Measurements from ENCODE around the gene CKAP5.

GRCh38 chr11:45080059-45080615 is 66.3 kb upstream of the PRDM11 start:
- PRO-cap = no peak

DNA sequence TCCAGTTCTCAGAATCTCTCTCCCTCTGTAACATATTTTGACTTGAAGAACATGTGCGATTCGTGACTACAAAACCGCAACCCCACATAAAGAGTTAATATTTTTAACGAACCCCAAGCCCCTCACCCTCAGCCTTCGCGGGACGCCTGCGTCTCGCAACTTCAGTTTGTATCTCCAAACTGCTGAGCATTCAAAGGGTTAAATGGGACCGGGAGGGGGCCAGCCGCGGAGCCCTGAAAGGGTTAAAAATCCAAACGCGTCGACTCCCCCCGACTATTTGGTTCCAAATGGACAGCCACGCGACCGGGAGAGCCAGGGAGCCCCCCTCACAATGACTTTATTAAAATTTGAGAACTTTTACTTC is 460 bp upstream of the PRDM11 start:
- PRO-cap = no peak

DNA sequence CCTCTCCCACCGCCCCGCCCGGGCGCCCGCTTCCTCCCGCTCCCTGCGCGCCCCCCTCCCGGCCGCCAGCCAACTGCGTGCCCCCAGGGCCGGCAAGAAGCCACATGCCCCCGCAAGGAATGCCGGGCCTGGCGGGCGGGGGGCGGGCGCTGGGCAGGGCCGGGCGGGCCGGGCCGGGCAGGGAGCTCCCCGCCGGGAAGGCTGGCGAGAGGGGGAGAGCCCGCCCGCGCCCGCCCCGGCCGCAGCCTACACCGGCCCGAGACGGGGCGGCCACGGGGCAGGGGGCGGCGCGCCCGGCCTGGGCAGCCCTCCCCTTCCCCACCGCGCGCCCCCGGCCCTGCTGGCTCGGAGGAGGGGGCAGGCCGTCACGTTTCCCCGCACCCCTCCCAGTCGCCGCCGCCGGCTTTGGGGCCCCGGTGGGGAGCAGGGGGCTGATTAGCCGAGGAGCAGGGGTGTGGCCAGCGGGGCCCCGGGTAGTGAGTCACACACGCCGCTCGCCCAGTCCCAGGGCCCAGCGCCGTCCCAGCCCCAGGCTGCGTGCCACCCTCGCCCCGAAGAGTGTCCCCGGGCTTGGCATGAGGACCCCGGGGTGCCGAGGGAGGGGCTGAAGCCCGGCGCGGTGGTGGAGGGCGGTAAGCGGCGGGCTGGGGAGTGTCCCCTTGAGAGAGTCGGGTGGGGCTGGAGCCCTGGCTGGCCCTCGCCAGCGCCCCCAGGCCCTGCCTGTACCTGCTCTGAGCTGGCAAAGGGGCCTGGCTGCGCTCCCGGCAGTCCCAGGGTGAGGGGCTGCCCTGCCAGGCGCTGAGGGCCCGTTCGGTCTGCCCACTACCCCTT is 34.3 kb downstream of the PRDM11 start:
- PRO-cap = bidirectional peak, plus-strand start at position 156 of the sequence, minus-strand start at position 75 of the sequence; bidirectional peak, plus-strand start at position 173 of the sequence, minus-strand start at position 248 of the sequence; bidirectional peak, plus-strand start at position 501 of the sequence, minus-strand start at position 407 of the sequence

- PRO-cap = no peak
Measured at GRCh38 chr11:45355288-45355843, 69.2 kb upstream of the SYT13 start.

GRCh38 chr11:45374607-45375429 is 88.7 kb upstream of the SYT13 start:
- PRO-cap = unidirectional peak, plus-strand start at chr11:45374900

- PRO-cap = no peak
Measured at GRCh38 chr11:45665893-45666257, 453 bp upstream of the CHST1 start.

- PRO-cap = no peak
Measured at GRCh38 chr11:45805556-45806309, 784 bp downstream of the SLC35C1 start.

GRCh38 chr11:45823366-45824396 is 18.7 kb downstream of the SLC35C1 start:
- PRO-cap = no peak

DNA sequence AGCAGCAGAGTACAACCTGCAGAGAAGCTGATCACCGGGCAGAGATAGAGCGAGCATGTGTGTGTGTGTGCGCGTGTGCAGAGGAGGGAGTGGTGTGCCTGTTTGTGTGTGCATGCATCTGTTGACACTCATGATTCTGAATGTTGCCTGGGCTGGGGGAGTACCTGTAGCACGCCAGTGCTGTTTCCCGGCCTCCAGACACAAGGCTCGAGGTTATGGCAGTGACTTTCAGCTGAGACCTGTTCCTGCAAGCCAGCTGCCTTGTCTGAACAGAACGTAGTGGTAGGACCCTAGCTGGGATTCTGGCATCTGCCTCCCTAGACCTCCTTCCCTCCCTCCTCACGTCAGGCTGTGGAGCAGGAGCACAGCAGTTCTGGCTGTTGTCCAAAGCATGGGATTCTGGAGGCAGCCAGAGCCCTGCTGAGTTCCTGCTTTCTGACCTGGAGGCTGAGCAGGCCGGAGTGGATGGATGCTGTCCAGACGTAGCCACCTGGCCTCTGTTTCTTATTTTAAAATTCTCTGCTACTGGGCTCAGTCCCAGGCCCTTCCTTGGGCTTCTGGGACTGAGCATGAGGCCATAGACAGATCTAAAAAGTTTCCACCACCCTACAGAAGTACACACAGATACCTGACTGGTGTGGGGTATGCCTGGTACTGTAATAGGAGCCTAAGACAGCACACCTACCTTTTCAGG is 4.3 kb upstream of the MAPK8IP1 start:
- PRO-cap = no peak

DNA sequence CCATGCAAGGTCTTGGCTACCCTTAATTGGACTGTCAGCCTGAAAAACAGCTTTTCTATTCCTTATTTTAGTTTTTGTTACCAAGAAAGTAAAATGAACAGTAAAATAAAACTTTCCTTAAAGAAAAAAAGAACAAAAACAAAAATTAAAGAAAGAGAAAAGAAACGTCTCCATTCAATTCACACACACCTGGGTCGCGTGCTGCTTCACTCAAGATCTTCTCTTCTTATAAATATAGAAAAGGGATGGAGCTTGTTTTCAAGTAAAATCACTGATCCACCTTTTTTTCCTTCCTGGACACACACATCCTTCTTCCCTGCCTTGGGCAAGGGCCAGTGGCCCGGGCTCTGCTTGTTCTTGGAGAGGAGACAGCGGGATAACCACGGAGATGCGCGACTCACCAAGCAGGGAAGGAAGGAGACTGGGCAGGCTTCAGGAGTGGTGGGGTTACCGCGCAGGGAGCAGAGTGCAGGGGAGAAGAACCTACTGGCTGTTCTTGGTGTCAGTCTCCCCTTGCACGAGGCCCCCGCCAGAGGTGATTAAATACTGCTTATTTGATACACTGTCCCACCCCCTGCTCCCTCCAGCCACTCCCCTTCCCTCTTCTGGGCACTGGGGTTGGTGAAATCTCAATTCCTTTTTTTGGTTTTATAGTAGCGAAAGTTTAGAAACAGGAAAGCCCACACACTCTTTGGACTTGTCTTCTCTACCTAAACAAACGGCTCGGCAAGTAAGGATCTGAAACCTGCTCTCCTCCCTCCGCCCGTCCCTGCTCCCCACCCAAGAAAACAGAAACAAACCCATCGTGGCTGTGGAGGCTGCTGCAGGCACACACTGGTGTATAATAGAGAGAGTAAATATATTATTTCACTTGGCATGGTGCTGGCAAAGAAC is 10.6 kb downstream of the LARGE2 start:
- PRO-cap = no peak

GRCh38 chr11:46299062-46299500 is 21.6 kb downstream of the CREB3L1 start:
- PRO-cap = no peak

- PRO-cap = bidirectional peak, plus-strand start at chr11:46361564, minus-strand start at chr11:46361463
Measured at GRCh38 chr11:46361256-46362044, 14.2 kb downstream of the DGKZ start.

GRCh38 chr11:46397331-46397985 is 5.9 kb upstream of the CHRM4 start:
- PRO-cap = no peak

DNA sequence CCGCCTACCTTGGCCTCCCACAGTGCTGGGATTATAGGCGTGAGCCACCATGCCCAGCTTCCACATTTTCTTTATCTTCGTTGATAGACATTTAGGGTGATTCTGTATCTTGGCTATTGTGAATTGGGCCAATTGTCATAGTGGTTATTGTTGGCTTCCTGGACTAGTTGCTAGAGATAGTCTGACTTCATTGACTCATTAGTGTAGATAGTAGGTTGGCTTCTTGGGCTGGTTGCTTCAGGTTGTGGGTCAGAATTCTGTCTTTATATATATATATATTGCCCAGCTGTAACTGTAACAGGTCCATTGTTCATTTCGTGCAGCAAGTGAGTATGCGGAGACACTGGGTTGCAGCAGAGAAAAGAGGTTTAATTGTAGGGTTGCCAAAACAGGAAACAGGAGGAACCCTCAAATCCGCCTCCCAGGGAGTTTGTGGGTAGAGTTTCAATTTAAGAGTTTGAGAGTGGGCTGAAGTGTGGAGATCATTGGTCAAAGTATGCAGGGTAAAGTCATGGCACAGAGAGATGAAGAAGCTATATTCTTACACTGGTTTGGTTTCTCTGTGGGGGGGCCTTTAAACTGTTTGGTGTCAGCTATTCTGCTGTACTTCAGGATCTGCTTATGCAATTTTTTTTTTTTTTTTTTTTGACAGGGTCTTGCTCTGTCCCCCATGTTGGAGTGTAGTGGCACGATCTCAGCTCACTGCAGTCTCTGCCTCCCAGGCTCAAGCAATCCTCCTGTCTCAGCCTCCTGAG is 22.1 kb downstream of the ATG13 start:
- PRO-cap = no peak

GRCh38 chr11:46642969-46643339 is 25.6 kb downstream of the ATG13 start:
- PRO-cap = no peak

DNA sequence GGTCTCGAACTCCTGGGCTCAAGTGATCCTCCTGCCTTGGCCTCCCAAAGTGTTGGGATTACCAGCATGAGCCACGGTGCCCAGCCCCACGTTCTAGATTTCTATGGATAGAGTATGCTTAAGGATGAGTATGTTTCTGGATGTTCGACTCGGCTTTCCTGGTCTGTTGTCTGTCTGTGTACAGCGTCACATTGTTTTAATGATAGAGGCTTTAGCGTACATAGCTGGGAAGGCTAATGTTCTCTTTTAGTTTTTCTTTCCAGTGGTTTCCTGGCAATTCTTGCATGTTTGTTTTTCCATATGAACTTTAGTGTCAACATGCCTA is 17.5 kb downstream of the F2 start:
- PRO-cap = no peak

DNA sequence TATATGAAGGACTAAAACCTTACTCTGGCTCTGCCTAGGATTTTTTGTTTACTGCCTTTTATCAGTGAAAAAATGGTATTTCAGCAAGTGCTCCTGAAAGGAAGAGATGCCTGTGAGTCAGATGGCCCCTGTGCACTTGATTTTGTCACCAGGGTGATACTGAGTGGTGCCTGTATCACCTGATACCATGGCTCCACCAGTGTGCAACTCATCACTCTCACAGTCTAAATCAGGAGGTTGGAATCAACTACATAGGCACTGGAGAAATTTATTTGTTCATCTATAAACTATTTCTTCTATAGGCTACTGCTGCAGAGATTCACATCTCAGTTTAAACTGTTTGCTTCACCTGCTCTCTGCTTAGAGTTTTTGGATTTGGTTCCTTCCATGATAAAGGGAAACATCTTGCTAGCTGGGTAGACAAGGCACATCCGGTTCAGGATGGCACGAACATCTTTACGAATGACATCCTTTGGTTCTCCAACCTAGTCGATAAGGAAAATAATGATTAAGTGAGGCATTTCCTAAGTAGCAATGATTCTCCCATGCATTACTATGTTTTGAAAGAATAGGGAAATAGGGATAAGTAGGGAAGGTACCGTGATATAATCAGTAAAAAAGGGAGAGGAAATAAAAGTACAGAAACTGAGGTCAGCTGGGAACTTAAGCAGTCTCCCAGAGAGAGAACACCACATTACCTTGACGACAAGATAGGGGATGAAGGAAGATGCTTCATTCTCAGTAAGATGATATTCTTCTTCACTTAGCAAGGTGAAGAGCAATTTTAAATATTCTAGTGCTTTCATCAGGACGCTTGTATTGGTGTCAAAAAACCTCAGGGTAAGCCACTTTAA is 43.5 kb downstream of the F2 start:
- PRO-cap = no peak

DNA sequence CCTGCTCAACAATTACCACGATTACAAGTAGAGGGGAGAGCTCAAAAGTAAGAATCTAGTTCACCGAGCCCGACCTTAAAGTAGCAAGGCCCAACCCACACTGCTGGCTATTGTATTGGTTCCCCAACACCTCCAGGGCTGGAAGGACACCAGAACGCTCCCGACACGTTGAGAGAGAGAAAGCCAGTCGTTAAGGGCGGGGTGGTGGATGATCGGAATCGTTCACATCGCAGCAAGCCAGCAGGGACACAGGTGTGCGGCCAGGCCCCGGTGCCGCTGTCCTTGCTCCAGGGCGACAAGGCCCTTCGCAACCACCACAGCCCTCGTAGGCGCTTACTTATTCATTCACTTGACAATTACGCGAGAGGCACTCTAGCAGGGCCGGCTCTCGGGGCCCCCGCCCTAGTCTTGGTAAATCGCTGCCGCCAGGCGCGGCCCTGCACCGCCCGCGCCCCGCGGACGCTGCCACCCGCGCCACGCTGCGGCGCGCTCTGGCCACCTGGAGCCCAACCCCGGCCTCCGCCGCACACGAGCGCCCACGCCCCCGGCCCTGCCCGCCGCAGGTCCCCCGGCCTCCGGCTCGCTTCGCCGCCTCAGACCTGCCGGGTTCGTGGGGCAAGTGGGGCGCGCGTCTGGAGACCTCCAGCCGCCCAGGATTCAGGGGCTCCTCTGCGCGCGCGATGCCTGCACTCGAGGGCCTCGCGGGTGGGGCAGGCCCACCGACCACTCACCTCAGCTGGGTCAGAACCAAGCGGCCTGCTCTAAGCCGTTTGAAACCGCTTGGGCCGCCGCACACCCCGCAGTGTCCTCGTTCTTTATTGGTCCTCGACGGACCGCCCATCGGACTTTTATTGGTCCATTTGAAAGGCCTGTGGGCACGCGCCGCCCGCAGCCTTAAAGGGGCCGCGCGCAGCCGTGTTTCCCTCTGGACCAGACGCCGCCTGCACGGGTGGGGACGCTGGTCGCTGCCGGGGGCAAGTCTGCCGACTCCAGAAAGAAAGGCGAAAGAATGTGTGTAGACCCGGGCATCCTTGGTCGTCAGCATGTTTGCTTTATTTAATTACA is at the start of gene CKAP5:
TSS of gene CKAP5 (minus strand) at position 792 of the 1,065 bp plus-strand sequence.
- PRO-cap = unidirectional peak, minus-strand start at position 493 of the sequence; bidirectional peak, plus-strand start at position 933 of the sequence, minus-strand start at position 804 of the sequence

DNA sequence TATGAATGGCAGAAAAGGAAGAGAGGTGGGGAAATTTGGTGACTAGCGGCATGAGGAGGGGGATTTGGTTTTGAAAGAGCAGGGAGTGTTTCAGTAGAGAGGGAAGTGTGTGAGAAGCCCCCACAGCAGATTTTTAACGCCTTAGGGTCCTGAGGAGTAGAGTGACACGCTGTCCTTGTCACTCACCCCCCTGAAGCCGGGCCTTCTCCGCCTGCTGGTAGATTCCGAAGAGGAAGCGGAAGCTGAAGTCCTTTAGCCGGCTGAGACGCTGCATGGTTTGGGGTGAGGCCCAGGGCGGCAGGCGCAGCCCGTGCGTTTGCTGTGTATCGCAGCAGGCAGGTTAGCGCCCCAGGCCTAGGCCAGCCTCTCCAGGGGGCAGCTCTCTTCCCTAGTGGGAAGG is 4.1 kb downstream of the ACP2 start:
- PRO-cap = no peak

DNA sequence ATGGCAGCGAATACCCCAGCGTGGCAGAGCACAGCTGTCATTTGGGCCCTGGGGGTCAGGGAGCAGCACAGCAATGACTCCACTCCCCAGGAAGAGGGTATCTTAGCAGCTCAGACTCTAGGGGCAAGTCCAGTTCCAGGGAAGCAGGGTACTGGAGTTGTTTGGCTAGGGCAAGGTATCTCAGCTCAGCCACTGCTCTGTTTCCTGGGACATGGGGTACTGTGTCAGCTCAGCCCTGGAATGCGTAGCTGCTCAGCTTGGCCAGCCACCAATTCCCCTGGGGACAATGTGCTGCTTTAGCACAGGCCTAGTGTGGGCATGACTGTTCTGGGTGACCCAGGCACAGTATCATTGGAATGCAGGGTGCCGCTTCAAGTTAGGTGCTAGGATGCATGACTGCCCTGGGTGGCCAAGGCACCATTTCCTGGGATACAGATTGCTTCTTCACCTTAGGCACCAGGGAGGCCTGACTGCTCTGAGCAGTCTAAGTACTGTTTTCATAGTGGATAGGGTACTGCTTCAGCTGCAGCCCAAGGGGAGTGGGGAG is 46.8 kb downstream of the MYBPC3 start:
- PRO-cap = no peak

Measured in jejunum (tissue), 1 donor.